Mesenchymal stem cell of adipose (primary cell): ENCODE data around the genes TRIP6, ACHE, AP1S1, FIS1 and MYL10.

- CAGE, long polyA plus RNA: no peak
These were observed 5.9 kb downstream of the GNB2 start for GRCh38 chr7:100679242-100680009.

DNA sequence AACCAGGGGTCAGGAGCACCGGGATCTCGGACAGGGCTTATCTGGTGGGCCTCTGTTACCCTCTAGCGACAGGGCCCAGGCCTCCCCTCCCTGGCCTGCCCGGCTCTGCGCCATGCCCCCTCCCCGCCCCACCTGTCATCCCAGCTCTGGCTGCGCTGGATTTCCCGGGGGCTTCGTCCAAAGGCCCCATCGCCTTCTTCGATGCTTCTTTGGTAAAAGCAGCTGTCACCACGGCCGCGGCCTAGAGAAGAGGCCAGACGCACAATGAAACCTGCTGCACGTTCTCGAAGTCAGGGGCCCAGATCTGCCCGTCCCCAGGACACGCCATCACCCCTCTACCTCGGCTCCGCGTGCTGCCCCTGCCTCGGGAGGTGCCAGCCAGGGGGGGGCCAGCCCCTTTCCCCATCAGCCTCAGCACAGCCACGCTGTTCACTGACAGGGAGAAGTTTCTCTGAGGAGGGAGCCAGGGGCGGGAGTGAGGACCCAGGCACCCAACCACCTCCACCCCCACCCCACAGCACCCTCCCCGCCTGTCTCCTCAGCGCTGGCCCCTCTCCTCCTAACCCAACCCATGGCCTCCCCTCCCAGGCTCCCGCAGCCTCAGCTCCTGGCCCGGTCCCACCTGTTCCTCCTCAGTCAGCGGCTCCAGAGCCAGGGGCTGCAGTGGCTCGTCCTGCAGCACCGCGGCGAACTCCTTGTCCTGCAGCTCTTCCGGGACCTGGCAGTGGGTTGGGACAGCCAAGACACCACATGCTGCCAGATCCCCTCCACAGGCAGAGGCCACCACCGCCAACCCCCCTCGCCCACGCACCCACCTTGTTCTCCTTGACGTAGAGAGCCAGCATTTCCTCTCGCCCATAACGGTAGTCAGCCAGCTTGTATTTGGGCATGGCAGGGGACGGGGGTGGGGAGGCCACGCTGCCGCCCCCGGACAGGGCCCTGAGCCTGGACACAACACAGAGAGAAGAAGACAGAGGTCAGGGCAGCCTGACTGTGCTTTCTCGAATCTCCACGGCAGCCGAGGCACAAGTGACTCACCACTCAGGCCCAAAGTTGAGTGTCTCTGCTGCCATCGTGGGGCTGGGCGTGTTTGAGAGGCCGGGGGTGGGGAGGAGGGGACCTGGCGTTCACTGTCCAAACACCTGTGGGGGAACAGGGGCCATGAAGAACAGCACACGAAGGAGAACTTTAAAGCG, 6.5 kb downstream of the GIGYF1 start:
- CAGE, long polyA plus RNA: no peak

DNA sequence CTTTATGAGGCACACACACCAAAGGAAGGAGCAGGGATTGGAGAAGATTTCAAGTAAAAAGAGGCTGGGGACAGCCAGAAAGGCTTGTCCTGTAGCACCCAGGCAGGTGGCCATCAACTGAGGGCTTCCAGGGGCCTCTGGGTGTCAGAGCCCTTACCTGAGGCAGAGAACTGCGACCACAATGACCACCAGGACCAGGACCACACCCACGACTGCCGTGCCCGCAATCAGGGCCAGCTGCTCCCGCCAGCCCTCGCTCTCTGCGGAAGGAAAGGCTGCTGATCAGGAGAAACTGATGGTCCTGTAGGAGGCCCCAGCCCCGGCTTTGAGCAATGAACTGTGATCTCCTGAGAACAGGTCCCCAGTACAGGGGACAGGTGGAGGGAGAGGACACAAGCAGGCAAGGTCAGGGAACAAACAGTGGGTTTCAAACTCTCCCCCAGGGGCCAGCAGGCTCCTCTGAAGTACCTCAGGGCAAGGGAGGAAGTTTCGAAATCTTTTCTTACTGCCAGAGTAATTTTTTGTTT, 13.5 kb downstream of the EPHB4 start:
- CAGE, long polyA plus RNA: no peak

DNA sequence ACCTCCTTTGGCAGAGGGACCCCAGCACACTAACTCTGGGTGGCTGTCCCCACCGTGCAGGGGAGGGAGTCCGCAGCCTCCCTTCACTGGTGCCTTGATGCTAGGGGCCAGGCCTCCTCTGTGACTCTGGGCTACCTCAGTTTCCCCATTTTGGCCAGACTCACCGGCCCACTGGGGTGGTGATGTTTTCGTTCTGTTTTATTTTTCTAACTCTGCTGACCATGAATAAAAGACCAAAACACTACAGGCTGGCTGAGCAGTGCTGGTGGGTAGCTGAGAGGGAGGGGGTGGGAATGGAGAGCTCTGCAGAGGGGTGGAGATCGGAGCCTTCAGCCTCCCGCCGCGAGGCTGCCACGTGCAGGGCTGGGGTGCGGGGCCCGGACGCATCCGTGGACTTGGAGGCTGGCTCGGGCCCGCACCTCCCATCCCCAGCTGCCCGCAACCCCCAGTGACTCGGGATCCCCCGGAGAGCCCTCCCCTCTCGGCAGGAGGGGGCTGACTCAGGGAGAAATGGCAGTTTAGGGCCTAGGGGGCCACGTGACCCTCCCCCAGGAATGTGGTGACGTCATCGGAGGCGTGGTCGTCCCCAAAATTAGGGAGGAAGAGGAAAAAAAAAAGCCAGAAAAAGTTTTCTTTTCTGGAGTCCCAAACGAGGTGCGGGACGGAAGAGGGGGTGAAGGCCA, at the start of gene TRIP6:
TSS of gene TRIP6 (plus strand) at position 621 of the 683 bp plus-strand sequence.
- CAGE, long polyA plus RNA: no peak

GRCh38 chr7:100890098-100890682, 675 bp upstream of the UFSP1 start:
- CAGE, long polyA plus RNA: no peak

DNA sequence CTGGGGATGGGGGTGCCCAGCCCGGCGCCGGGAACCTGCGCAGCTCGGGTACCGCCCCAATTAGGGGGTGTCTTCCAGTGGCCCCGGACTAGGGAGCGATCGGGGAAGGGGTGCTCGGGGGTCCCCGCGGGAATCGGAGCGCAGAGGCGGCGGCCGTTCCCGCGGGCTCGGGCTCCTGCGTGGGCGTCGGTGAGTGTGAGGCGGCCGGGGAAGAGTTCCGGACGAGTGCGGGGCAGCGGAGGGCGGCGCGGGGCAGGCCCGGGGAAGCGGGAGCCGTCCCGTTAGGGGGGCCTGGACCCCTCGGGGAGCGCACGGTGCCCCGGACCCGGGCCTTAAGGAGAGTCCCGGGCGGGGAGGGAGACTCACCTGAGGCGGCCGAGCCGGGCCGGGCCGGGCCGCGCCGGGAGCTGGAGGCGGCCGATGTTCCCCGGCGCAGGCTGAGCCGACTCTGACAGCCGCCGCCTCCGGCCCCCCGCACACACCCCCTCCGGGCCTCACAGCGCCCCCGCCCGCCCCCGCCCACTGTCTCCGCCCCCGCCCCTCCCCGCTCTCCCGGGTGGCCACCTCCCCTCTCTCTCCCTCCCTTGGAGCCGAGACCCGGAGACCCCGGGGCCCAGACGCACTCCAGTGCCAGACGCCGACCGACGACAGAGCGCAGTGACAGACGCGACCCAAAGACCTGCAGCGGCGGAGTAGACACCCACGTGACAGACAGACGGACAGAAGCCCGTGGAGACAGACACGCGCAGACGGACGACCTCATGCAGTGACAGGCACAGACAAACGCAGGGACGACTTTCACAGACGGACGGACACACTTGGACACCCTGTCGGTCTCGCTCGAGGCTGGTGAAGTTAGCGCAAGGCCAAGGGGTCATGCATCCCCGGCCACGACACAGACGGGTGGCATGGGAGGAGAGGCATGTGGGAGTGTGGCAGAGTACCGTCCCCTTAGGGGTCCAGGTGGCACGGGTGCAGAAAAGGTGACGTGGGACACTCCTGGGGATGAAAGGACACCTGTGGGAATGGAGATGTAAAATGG, at the start of gene ACHE:
TSS of gene ACHE (minus strand) at position 453 of the 1,042 bp plus-strand sequence.
- CAGE, long polyA plus RNA: no peak

DNA sequence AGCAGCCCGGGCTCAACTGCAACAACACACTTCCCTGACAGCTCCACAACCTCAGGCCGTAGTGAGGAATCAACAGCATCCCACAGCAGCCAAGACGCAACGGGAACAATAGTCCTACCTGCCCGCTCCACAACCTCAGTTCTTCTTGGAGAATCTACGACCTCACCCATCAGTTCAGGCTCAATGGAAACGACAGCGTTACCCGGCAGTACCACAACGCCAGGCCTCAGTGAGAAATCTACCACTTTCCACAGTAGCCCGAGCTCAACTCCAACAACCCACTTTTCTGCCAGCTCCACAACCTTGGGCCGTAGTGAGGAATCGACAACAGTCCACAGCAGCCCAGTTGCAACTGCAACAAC, 15.9 kb upstream of the MUC17 start:
- CAGE, long polyA plus RNA: no peak

GRCh38 chr7:101018465-101019101, 1.3 kb upstream of the MUC17 start:
- CAGE, long polyA plus RNA: no peak

DNA sequence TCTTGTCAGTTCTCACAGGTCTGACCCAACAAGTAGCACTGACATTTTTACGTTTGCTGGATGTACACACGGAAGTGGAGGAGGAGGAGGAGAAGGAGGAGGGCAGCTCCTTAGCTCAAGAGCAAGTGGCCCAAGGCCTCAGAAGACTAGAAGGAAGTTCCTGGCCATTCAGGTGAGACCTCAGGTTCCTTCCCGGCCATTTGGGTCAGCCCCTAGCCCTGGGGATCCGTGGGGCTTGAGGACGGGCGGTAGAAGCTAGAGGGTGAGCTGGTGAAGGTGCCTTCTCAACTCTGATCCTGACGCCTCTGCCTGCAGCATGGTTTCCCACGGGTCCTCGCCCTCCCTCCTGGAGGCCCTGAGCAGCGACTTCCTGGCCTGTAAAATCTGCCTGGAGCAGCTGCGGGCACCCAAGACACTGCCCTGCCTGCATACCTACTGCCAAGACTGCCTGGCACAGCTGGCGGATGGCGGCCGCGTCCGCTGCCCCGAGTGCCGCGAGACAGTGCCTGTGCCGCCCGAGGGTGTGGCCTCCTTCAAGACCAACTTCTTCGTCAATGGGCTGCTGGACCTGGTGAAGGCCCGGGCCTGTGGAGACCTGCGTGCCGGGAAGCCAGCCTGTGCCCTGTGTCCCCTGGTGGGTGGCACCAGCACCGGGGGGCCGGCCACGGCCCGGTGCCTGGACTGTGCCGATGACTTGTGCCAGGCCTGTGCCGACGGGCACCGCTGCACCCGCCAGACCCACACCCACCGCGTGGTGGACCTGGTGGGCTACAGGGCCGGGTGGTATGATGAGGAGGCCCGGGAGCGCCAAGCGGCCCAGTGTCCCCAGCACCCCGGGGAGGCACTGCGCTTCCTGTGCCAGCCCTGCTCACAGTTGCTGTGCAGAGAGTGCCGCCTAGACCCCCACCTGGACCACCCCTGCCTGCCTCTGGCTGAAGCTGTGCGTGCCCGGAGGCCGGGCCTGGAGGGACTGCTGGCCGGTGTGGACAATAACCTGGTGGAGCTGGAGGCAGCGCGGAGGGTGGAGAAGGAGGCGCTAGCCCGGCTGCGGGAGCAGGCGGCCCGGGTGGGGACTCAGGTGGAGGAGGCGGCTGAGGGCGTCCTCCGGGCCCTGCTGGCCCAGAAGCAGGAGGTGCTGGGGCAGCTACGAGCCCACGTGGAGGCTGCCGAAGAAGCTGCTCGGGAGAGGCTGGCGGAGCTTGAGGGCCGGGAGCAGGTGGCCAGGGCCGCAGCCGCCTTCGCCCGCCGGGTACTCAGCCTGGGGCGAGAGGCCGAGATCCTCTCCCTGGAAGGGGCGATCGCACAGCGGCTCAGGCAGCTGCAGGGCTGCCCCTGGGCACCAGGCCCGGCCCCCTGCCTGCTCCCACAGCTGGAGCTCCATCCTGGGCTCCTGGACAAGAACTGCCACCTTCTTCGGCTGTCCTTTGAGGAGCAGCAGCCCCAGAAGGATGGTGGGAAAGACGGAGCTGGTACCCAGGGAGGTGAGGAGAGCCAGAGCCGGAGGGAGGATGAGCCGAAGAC, 2.3 kb downstream of the TRIM56 start:
- CAGE, long polyA plus RNA: no peak

GRCh38 chr7:101092395-101093477, 7.5 kb downstream of the TRIM56 start:
- CAGE, long polyA plus RNA: no peak

- CAGE, long polyA plus RNA: no peak
These were observed 14.8 kb upstream of the SERPINE1 start for GRCh38 chr7:101111885-101112675.

DNA sequence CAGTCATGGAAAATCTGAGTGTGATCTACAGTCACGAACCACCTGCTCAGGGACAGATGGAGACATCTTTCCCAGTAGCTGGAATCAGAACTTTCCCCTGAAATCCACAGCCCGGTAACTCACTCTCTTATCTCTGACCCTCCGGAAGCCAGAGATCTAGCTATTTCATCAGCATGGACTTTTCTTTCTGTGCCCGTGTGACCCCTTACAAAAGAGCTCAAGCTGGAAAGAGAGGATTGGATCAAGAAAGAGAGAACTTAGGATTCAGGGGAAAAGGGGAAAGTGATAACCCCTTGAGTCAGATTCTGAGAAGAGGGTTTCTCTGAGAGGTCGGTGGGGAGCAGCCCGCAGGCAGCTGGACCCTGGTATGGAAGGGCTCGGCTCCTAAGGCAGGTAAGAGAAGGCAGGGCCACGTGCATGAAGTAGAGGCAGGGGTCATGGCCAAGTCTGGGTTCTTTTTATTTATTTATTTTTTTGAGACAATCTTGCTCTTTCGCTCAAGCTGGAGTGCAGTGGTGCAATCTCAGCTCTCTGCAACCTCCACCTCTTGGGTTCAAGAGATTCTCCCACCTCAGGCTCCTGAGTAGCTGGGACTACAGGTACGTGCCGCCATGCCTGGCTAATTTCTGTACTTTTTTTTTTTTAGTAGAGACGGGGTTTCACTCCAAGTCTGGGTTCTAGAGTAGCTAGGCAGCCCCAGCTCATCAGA, 4.3 kb upstream of the SERPINE1 start:
- CAGE, long polyA plus RNA: no peak

- CAGE, long polyA plus RNA: no peak
These were observed 2.4 kb upstream of the SERPINE1 start for GRCh38 chr7:101124296-101125171.

- CAGE, long polyA plus RNA: no peak
These were observed at the start of gene AP1S1 for GRCh38 chr7:101153925-101154859. AP1S1 (plus strand) TSS chr7:101154476.

GRCh38 chr7:101244530-101245519, at the start of gene FIS1:
FIS1 (minus strand) TSS chr7:101245081.
- CAGE, long polyA plus RNA: start-site peak on the minus strand at chr7:101245057-101245085, 28 and 30 reads in 2 replicates

DNA sequence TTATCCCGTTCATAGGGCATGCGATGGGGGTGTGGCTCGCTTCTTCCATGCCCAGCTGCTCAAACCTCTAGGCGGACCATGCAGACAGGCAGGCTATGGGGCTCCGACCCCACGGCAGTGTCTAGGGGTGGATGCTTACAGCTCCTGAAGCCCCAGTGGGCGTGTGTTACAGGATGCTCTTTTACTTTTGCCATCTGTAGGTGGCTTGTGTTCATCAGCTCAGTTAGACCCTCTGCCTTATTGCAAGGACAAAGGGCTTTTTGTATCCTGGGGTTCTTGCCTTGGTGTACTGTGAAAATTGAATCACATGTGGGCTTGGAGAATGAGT, at the start of gene MYL10:
TSS of gene MYL10 (minus strand) at position 99 of the 328 bp plus-strand sequence.
- CAGE, long polyA plus RNA: no peak

- CAGE, long polyA plus RNA: no peak
These were observed 95.7 kb downstream of the CUX1 start for GRCh38 chr7:101912901-101913657.

- CAGE, long polyA plus RNA: no peak
These were observed 136.1 kb downstream of the CUX1 start for GRCh38 chr7:101953453-101953983.

DNA sequence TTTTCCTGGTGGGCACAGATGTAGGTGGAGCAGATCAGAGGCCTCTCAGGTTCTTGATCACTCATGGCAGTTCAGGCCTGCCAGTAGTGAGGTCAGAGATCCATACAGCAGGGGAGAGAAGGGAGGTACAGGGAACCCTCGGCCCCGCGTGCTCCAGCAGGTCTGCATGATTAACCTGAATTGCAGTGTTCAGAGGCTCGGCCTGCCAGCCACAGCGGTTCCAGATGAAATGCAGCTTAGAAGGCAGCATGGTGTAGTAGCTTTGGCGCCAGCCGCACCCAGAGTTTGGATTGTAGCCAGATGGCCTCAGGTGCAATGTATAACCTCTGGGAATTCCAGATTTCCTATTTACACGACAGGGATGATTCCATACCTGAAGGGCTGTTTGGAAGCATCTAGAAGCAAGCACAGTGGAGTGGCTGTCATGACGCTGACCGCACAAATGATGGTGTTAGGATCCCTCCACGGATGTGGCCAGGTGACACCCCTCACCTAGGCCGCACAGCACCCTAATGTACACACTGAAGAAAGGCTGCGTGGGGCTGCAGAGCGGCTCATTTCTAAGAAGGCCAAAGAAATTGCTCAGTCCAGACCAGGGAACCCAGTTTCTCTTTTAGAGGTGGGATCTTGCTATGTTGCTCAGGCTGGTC, 191.6 kb downstream of the CUX1 start:
- CAGE, long polyA plus RNA: no peak

DNA sequence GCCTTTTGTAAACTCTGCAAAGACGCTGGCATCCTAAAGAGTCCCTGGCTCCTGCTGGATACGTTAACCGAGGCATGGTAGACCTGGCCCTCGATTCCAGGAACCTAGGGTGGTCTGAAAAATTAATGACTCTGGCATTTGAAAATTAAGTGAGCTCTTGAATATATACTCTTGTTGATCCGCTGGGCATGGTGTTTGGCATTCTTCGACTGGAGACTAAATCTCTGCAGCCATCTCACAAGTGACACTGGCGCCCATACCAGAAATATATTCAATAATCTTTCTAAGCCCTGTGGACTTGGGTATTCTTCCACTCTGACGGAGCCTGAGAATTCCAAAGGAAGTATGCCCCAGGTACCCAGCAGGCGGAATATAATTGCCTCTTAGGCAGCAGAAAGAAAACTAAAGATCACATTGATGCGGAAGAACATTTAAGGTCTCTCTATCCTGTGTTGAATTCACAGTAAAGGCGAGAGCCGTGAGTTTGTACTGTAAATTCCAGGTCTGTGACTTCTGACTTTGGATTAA, 191.1 kb upstream of the SH2B2 start:
- CAGE, long polyA plus RNA: no peak